Frontal cortex (tissue), 2 donors: ENCODE data around the genes ERVW-1 and GNG11.

- RAMPAGE, long total RNA: no peak
These were observed 1.9 kb downstream of the FZD1 start for GRCh38 chr7:91265894-91266858.

GRCh38 chr7:91939439-91939867, 1.2 kb upstream of the AKAP9 start:
- RAMPAGE, long total RNA: no peak

DNA sequence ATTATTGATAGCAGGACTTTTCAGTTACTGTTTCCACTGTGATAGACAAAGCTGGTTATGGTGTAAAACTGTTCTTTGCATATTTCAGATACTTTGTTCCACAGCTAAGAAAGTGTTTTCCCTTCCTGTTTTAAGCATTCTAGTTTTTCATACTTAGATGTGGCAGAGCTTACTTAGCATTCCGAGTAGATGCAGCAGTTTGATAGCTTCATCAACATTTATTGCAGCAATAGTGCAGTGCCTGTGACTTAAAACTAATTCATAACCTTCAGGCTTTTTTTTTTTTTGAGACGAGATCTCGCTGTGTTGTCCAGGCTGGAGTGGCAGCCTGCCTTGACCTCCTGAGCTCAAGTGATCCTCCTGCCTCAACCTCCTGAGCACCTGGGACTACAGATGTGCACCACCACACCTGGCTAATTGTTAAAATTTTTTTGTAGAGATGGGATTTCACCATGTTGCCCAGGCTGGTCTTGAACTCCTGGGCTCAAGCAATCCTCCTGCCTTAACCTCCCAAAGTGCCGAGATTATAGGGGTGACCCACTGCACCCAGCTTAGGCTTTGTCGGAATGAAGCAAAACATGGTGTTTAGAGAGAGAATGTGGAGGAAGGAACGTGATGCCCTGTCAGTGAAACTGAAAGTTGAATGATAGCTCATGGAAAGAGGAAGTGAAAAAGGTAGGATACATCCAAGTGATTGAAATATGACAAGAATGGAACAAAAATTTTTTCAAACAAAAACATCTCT, 5.6 kb downstream of the AKAP9 start:
- RAMPAGE, long total RNA: no peak

DNA sequence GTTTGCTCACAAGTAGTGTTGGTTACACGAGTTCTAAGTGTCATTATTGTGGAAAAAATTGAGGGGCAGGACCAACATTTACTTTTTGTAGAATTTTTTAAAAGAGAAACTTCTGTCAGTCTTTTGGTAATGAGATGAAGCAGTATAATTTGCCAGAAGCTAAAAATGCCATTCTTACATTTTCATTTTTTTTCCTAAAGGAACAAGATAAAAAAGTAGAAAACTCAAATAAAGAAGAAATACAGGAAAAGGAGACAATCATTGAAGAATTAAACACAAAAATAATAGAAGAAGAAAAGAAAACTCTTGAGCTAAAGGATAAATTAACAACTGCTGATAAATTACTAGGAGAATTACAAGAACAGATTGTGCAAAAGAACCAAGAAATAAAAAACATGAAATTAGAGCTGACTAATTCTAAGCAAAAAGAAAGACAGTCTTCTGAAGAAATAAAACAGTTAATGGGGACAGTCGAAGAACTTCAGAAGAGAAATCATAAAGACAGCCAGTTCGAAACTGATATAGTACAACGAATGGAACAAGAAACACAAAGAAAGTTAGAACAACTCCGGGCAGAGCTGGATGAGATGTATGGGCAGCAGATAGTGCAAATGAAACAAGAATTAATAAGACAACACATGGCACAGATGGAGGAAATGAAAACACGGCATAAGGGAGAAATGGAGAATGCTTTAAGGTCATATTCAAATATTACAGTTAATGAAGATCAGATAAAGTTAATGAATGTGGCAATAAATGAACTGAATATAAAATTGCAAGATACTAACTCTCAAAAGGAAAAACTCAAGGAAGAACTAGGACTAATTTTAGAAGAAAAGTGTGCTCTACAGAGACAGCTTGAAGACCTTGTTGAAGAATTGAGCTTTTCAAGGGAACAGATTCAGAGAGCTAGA, 60.2 kb downstream of the AKAP9 start:
- RAMPAGE, long total RNA: no peak

- RAMPAGE, long total RNA: no peak
These were observed 36.4 kb downstream of the CYP51A1 start for GRCh38 chr7:92097880-92098312.

GRCh38 chr7:92133477-92134297, 590 bp downstream of the CYP51A1 start:
- RAMPAGE, long total RNA: no peak

- RAMPAGE, long total RNA: no peak
These were observed 682 bp upstream of the LRRD1 start for GRCh38 chr7:92179448-92180199.

GRCh38 chr7:92238263-92238761, 7.4 kb downstream of the KRIT1 start:
- RAMPAGE, long total RNA: no peak

- RAMPAGE, long total RNA: no peak
These were observed 1.2 kb downstream of the ANKIB1 start for GRCh38 chr7:92246969-92247332.

DNA sequence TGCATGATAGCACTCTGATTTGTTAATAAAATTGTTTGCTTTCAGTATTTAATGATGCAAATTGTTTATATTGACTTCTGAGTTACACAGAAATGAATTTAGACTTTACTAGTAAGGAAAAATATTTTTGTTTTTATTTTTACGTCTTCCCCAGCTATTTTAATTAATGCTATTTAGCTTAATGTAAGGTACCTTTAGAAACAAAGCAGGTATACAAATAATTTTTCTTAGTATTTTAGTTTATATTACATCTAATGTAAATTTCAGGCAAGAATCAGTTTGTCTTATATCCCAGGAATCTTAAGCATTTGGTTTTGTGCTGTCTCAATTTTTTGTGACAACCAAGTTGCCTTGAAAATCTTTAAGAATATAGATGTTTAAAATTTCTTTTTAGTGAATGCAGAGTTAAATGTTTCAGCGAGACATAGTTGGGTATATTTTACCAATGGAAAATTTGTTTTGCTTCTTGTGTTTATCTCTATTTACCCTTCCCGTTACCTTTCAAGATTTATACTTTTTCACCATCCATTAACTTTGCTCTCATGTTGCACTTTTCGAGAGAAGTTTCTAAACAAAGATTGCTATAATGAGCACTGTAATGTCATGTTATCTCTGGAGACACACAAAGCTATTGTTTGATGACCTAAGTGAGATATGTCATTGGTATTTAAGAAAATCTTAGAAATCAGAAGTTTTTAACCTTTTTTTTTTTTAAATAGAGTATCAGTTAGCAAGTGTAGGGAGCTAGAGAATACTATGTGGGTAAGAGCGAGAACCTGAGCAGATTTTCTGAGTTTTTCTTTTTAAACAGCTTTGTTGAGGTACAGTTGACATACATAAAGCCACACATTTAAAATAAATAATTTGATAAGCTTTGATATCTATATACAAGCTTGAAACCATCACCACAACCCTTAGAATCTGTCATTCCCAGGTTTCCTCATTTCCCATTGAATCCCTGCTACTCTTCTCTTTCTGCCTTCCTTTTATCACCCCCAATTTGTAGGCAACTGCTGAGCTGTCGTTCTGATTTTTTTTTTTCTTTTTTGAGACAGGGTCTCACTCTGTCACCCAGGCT, 99.7 kb downstream of the ANKIB1 start:
- RAMPAGE, long total RNA: no peak

- RAMPAGE, long total RNA: no peak
These were observed 98.5 kb upstream of the GATAD1 start for GRCh38 chr7:92348374-92349551.

DNA sequence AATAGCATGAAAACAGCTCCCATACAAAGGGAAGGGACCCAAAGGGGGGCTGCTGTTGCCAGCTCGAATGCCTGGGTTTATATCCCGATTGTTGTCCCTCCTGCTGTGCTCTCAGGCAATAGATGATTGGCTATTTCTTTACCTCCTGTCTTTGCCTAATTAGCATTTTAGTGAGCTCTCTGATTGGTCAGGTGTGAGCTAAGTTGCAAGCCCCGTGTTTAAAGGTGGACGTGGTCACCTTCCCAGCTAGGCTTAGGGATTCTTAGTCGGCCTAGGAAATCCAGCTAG, at the start of gene ERVW-1:
ERVW-1 (minus strand) TSS at position 54 of the 288 bp plus-strand sequence.
- RAMPAGE, long total RNA: no peak

DNA sequence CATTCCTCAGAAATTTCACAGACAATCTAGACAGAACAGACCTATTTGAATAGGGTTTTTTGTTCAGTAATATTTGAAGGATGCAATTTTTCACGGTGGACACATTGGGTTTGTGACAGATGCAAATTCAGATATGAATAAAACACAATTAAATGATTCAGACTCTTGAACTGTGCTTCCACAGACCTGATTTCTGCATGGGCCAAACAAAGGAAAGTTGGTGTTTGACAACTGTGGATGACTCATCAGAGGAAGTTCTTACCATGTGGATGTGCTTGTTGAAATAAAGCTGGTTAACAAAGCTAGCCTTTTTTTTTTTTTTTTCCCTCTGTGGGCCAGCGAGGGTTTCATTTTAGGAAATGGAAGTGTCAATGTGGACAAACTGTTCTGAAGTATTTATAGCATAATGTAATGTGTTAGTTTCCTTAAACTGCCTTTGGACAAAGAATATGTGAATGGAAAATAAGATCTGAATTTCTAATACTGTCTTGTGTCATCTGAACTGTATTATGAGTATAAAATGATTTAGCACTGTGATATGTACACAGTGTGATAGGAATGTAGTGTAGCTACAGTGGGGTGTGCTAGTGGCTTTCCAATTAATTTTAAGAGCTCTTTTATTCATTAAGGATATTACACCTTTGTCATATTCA, 43.3 kb upstream of the FAM133B start:
- RAMPAGE, long total RNA: no peak

DNA sequence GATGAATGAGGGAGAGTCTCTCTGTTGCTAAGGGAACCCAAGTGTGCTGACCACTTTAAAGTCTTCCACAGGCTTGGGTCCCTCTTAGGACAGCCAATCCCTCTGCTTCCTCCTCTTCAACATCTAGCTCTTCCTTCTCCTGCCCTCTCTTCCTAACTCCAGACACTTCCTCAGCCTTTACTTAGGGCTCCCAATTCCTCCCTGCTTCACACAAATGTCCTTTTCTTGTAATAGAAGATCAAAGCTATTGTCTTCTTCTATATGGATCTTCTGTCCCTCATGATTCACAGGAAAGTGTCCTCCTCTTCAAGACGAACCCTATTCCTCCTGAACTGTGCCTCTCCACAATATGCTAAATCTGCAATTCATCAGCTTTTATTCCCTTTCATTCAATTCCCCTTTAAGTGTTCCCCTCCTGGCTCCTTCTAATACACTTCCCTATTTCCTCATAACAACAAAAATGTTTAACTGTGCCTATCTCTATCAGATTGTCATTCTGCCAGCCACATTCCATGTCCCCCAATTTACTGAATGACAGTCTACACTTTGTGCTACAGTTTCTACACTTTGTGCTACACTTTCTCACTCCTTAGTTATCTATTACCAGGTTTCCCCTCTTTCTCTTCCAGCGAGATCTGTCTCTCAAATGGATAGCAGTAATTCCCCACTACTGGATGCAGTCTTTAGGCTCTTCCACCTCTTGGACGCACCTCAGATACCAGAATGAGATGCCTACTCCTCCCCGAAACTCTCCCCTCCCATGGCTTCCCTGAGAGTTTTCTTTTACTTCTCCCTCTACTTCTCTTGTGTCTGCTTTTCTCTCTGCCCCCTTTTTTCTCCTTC, 37.5 kb downstream of the CDK6 start:
- RAMPAGE, long total RNA: no peak

GRCh38 chr7:93102788-93103456, 14.9 kb downstream of the SAMD9 start:
- RAMPAGE, long total RNA: no peak

GRCh38 chr7:93147319-93147967, 742 bp downstream of the SAMD9L start:
- RAMPAGE, long total RNA: no peak

DNA sequence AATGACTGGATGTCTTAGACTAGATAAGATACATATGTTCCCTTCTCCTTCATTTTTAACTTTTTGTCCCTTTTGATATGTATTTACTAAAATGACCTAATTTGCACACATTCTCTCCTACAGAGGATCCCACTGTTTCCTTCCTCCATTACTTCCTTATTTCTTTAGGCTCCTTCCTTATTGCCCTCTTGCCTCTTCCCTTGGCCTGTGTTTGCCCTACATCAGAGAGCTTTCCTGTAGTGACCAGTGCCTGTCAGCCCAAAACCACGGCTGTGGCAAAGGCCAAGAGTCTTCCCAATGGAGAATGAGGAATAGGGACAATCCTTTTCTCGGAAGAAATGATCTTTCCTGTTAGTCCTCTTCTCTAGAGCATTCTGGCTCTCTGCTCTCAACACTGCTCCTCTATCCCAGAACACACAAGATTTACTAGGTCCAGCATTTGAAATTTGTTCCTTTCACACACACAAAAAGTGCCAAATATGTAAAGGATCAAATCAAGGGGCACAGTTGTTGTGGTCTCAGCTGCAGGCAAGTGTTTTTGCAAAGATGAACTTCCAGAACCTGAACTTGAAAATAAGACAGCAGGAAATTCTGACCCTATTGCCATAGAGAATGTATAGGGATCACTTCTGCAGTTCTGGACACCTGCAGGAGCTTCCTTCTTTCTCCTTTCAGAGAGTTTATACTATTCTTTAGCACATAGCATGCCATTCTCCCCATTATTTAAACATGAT, 23.2 kb downstream of the HEPACAM2 start:
- RAMPAGE, long total RNA: no peak

DNA sequence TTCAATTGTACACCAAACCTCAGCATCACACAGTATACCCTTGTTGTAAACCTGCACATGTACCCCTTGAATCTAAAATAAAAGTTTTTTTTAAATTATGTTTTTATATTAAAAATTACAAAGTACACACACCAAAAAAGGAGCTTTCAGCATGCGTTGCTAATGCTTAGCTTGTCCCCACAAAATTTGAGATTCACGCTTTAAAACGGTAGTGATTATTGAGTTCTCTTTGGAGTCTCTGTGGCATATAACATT, 124.3 kb downstream of the TFPI2 start:
- RAMPAGE, long total RNA: no peak

- RAMPAGE, long total RNA: start-site peak on the plus strand at chr7:93921726-93921893, 383 and 10 reads in 2 replicates; start-site peak on the plus strand at chr7:93922002-93922106, 325 and 21 reads in 2 replicates
These were observed at the start of gene GNG11 for GRCh38 chr7:93921551-93922745. GNG11 (plus strand) TSS chr7:93921735.

- RAMPAGE, long total RNA: no peak
These were observed 596 bp downstream of the BET1 start for GRCh38 chr7:94003479-94004038.